Endothelial cell (in vitro differentiated cells): Measurements from ENCODE around the gene MAK.

GRCh38 chr6:10787884-10788264 is 40.3 kb downstream of the TMEM14B start:
- PRO-cap, result no peak

DNA sequence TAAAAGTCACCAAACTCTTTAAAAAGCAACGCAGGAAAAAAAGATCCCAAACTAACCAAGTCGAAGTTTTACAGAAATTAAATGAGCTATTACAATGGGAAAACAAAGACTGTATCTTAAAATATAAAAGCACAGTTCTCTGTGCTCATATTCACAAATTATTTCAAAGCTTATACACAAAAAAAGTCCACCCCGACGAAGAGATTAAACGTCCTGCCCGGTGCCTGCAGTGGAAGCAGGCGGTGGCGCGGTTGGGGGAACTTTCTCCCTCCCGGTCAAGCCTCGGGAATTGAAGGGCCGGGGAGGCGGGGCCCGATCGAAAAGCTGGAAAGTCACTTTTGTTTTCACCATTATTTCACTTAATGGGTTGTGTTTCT is 1.1 kb downstream of the MAK start:
- PRO-cap, result no peak

DNA sequence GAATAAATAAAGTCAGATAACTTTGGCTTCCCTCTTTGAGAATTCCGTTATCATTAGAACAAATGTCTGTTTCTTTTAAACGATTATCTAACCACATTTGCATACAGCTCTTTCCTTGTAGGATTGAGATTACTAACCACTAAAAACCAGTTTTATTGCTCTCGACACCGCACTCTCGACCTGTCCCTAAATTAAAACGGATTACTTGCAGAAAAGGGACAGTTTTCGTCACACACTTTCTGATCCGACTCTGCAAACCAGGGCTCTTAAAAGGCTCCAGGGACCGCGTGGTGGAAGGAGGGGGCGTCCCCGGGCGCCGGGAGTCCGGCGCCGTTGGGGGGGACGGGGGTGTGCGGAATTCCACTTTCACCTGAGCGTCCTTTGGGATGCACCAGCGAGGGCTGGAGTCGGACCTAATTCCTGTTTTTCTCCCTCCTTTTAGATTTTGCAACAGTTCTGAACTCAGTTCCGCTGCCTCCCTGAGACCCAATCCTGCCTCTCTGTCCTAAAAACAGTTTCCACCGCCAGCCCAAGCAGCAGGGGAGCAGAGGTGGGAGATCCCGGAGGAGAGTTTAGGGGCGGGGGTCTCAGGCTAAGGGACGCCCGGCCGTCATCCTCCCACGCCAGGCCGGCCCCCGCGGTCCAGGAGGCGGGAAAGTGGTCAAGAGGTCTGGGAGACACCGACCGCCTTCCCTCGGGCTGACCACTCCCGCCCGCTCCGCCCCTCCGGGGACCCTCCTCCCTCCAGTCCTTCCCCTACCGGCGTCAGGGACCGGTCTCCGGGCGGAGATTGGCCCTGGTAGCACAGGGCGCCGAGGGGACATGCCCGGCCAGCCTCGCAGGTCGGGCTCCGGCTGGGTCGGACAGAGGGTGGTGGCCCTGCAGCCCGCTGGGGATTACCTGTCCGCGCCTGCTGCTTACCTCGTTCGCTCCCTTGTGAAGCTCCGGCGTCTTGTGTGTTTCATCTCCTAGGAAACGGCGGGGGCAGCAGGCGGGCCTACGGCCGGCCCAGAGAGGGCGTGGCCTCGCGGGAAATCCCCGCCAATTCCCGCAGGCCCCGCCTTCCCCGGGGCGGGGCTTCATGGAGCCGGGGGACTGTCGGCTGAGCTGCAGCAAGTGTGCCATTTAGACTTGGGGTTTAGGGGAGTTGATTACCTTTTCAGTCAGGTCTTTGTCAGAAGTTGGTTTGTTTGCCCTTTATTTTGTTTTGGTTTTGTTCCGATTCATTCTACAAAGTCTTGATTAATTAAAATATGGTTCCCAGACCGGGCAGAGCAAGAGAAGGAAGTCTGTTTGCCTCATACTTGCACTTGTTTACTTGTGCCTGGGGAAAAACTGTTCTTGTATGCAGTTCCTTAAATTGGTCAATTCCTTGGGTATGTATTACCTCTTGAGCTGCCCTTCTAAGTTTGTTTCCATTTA is at the start of gene MAK:
Gene MAK, minus strand, starts transcription at position 958 of the 1,422 bp plus-strand sequence.
- PRO-cap, result unidirectional peak, plus-strand start at position 269 of the sequence; bidirectional peak, plus-strand start at position 514 of the sequence, minus-strand start at position 502 of the sequence; bidirectional peak, plus-strand start at position 783 of the sequence, minus-strand start at position 938 of the sequence

DNA sequence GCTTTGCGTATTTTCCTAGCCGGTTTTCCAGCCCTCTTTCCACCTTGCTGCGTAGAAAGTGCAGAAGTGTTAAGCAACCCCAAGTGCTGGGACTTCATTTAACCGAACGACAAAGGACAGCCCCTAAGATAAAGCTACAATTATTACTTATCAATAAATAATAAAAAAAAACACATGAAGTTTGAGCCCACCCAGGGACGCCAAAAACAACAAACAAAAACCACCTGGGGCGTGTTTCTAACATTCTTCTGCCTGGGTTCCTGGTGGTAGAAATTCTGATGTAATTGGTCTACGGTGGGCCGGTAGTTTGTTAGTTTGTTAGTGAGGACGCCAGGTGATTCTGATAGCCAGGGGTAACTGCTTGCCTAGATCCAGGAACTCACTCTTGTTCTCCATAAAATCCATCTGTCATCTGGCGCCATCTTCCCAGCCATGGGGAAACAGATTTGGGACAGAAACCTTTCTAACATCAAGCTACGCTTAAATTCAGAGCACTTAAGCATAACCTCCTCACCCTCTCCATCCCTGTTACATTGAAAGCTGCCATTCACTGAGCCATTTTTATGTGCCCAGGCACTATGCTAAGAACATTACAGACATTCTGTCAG is 671 bp downstream of the SYCP2L start:
- PRO-cap, result no peak

DNA sequence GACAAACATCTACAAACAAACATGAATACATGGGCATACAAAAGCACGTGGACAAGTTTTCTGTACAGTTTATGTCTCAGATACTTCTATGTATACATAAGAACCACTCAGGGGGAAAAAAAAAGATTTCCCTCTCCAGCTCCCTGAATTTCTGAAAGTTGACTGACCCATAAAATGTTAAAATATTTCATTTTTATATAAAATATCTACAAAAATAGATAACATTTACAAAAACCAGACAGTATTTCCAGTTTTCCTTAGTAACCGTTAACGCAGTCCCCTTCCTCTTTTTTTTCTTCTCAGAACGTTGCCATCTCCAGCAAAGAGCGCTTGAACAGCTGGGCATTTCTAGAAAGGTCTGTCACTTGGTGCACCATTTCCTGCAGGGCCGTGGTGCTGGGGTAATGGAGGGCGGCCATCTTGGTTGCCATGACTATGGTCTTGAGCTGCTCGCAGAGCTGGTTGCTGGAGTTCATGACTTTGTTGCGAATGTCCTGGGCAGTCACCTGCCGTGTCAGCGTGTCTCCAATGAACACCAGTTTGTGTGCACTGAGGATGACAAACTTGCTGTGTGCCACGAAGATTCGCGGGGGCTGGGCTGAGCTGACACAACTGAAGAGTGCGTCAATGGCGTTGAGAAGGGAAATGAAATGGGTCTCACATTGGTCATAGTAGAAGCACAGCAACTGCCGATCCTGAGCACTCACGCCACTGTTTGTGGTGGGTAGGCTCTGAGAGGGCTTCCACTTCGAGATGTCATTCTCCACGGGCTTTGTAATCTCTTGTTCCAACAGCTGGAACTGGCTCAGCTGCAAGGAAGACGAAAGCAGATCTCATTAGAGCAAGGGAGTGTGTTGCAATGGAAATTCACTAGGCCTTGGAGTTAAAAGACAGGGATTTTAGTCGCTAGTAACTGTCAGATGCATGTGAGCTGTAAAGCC is 47.3 kb downstream of the NEDD9 start:
- PRO-cap, result no peak

DNA sequence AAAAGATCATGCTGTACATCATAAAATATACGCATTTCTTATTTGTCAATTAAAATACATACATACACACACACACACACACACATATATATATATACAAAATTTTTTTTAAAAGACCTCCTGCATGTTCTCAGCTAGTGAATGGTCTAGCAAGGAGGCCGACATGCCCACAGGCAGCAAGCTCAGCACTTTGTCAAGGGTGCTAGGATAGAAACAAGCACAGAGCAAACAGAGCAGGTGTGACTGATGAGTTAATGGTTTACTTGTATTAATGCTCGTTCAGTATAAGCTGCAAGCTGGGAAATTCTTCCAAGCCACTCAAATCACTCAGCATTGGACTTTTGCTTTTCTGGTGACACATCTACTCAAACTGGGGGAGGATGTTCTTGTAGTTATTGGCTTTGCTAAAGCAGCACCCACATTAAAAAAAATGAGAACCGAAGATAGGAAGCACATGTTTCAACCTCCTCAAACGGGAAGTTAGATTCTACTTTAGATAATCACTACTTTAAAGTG is 43.1 kb upstream of the NEDD9 start:
- PRO-cap, result no peak

GRCh38 chr6:11276943-11277691 is 44.6 kb upstream of the NEDD9 start:
- PRO-cap, result bidirectional peak, plus-strand start at chr6:11277566, minus-strand start at chr6:11277345

DNA sequence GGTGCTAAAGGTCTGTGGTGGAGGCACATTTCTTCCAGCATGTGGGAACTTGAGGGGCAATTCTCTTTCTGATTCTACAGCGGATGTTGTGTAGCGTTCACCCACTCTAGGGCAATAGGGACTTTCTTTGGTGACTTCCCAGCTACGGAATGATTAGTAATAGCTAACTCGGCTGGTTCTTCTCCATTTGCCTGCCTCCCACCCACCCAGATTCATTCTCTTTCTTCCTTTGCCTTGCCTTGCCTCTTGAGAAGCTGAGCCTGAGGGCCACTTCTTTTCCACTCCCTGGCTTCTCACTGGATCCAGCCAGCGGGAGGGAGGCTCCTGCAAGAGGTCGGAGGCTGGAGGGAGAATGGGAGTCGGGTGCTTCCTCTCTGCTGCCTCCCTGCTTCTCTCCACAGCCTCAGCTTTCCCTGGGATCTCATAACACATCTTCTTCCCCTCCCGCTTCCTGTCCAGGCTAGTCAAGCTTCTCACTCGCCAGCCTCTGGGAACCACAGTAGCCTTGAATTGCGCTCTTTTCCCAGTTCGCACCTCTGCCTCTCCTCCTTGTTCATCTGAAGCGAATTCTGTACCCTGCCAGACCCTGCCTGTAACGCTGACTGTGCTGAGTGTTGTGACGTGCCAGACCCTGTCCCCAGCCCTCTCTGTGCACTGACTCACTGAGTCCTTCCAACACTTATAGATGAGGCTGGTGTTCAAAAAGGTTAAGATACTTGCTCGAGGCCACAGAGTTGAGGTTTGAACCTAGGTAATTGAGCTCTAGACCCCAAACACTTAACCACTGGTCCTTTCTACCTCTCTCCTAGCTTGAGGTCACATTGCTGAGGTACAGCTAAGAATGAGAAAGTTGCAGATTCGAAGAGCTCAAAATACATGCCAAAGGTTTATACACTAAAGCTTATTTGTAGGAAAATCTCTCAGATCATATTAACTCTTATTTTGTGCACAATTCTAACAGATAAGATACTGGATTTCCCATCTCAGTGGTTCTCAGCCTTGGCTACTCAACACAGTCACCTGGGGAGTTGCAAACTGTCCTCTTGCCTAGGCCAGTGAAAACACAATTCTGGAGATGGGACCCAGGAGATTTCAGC is 45.6 kb upstream of the NEDD9 start:
- PRO-cap, result unidirectional peak, minus-strand start at position 354 of the sequence; unidirectional peak, minus-strand start at position 395 of the sequence

GRCh38 chr6:11342001-11342391 is 109.5 kb upstream of the NEDD9 start:
- PRO-cap, result no peak

DNA sequence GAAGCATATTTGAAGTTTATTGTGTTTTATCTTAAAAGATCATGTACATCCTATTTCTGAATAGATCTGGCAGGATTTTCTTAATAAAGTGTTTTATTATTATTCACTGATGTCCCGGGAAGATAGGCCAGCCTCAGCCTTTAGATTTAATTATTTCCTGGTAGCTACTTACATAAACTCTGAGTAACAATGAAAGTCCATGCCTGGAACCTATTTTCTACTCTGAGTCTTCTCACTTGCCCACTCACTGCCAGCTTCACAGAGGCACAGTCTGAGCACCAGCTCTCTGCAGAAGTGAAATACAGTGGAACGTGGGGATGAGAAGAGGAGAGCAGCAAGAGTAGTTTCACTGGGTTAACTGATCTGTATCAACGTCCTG is 126.7 kb upstream of the TMEM170B start:
- PRO-cap, result no peak

DNA sequence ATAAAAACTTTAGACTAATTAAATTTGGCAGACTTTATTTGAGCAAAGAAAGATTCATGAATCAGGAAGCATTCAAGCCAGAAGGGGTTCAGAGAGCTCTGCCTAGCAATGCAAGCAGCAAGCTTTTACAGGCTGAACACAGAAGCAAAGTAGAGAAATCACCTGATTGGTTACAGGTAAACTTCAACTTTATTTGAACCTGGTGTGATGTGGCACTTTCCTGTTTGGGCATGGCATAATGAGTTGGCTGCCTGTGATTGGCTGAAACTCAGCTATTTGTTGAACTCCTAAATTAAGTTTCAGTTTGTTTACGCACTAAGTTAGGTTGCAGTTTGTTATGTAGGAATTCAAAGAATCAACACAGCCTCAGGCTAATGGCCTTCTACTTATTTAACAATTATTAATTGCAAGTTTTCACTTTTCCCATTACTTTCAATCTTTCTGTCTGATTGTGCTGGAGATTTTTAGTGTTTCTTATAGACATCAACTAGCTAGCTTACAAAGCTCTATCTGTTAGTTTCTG is 122.9 kb upstream of the TMEM170B start:
- PRO-cap, result no peak

DNA sequence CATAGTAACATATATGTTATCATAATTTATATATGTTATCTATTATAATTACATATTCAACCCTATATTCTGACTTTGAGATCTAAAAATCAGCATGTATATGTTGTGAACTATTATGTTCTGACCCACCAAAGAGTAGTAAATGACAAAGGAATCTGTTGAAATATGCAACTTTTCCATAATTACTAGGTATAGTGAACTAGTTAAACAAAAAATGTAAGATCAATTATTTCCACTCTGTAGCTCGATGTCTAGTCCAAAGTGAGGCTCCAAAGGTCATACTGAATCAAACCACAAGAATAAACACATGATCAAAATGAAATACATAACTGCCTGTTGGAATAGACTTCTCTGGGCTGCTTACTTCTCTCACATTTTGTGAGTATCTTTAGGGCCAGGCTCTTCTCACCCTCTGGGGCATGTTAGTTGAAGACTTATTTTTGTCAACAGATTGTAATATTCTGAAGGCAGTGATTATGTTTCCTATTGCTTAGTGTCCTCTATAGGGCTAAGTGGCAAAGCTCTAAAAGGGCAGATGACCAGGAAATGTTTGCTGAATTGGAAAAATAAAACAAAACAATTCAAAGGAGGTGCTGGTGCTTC is 103.7 kb upstream of the TMEM170B start:
- PRO-cap, result no peak

DNA sequence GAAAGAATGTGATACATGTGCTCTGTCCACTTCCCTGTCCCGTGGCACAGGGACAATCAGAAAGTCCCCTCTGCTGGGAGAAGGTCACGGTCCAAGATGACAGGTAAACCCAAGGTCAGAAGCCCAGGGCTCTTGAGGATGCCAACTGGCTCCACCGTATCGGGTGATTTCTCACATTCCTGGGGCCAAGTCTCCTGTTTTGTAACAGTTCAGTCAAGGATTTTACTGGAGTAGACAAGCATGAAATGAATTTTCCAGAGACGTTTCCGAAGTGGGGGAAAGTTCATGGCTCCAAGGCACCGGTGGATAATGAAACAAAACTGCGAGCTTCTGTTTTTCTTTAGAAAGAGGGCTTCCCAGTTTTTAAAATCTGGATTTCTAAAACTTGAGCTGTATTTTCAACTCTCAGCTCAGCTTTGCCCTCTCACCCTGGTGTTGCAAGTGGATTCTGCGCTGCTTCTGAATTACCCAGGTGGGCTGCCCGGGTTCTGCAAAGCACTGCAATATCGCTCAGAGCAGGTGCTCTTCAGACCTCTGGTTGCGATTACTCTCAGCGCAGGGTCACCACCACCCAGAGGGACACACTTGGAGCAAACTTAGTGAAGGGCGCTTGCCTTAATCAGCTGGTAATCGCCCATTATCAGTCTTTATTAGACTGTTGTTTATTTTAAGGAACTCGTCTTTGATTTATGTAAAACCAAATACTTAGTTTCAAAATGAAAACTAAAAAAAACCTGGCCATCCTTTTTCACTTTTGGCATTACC is 64.3 kb upstream of the TMEM170B start:
- PRO-cap, result no peak

DNA sequence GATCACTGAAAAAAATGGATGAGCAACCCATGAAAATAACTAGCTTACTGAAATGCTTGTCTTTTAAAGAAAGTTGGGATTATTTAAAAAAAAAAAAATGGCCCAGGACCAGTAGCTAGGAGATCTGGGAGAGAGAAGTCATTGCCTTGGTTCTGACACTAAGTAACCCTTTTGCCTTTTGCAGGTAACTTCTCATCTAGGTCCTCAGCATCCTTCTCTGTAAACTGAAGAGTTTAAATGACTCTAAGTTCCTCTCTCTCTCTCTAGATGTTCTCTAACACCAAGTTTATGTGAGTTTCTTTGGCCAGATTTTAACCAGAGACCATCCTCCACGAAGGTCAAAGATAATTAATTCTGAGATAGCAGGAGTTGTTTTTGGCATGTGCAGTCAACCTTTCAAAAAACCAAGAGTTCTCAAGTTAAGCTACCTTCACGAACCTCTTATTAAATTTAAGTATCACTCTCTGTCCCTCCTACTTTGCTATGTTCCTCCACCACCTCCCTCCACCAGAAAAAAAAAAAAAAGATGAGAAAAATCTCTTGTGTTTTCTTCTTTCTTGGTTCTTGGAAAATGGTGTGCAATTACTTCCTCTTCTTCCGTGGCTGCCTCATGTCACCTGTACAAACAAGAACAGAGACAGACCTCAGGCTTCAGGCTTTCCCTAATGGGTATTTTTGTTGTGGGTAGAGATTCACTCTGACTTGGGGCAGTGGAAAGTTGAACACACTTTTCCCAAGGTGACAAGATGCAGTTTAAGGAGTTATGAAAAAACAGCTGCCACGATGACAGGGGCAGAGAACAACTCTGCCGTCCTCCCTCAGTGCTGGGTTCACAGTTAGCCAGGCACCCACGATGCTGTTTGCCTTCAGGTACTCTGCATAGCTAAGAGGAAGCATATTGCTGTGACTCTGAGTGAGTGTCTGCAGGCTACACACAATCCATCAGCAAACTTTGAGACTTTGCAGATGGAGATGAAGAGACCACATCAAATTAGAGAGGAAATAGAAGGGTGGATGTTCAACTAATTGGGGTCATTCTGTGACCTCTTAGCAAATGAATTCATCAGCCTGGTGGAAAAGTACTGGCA is 64.4 kb downstream of the ADTRP start:
- PRO-cap, result no peak

DNA sequence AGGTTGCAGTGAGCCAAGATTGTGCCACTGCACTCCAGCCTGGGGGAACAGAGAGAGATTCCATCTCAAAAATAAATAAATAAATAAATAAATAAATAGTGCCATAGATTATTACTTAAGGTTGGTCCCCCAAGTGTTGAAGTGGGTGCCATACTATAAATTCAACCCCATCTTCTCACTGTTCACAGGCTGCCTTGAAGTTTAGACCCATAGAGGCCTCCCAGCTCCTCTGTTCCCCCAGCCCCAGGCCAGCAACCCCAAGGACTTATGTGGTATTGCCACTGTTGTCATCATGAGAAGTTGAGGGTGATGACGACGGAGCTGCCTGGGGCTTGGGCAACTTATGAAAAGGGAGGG is 4.4 kb downstream of the ADTRP start:
- PRO-cap, result no peak

DNA sequence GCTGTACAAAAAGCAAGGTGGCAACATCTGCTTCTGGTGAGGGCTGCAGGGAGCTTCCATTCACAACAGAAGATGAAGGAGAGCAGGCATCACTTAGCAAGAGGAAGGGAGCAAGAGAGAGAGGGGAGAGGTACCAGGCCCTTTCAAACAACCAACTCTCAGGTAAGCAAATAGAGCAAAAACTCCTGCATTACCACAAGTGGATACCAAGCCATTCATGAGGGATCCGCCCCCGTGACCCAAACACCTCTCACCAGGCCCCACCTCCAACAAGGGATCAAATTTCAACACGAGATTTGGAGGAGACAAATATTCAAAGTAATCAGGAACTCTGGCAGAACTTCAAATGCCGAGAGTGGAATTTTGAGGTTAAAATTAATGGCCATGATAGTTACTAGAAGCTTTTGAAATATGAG is 55.2 kb upstream of the ADTRP start:
- PRO-cap, result no peak

DNA sequence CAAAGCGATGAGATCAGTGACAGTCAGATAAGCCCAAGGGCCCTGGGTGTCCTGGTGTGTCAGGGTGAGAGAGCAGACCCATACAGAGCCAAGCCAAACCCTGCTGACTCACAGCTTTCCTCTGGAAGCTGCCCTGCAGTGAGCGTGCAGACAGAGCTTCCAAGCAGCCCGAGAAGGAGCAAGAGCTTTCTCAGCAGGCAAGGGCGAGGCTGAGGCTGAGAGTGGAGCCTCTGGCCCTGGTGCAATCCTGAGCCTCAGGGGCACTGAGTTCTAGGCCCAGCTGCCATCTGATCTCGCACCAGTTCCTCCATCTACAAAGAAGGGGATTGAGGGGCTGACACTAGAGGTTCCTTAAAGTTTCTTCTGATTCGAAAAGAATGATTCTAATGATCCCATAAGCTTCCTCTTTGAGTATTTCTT is 91.0 kb upstream of the HIVEP1 start:
- PRO-cap, result no peak

DNA sequence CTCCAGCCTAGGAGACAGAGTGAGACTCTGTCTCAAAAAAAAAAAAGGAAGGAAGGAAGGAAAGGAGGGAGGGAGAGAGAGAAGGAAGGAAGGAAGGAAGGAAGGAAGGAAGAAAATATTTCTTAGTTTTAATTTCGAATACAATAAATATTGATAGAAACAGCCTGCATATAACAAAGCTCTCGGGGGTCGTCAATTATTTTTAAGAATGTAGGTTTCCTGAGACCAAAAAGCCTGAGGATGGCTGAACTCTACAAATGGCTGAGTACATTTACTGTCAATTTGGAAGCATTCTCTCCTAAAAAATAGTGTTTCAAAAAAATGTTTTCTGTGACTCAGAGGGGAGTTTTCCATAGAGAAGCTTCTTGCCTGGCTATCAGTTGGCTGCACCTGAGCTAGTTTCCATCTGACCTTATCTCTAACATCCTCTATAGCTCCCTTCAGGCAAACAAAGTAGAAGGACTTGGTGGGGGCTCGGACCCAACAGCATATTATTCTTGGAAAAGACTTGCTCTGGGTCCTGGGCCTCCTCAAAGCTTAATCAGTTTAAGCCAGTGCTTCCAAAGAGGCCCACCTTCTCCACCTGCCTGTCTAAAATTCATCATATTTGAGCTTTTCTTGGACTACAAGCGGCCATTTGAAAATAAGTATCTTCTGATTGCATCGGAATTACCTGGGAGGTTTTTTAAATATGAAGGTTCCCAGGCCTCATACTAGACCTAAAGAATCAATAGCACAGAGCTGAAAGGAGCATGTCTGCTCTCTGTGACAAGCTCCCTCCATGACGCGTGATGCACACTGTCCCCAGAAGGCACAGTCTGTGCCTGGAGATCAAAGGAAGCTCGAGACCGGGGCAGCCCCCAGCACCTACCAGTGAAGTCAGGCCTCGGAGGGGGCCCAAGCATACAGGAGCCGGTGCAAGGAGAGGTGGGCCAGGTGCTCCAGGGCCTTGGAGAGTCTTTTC is 80.8 kb upstream of the HIVEP1 start:
- PRO-cap, result no peak

- PRO-cap, result bidirectional peak, plus-strand start at chr6:12012993, minus-strand start at chr6:12013168
Measured at GRCh38 chr6:12012875-12013369, 810 bp downstream of the HIVEP1 start.

- PRO-cap, result no peak
Measured at GRCh38 chr6:12034077-12035068, 22.3 kb downstream of the HIVEP1 start.